Vein endothelial cell (primary cell): ENCODE measurements around a stretch of chr22.

GRCh38 chr22:31639663-31640171 is 22.3 kb downstream of the PISD start:
- CAGE, long polyA plus RNA, result no peak

- CAGE, long polyA plus RNA, result no peak
Observed at GRCh38 chr22:31738415-31739064, 11.4 kb downstream of the PRR14L start.

DNA sequence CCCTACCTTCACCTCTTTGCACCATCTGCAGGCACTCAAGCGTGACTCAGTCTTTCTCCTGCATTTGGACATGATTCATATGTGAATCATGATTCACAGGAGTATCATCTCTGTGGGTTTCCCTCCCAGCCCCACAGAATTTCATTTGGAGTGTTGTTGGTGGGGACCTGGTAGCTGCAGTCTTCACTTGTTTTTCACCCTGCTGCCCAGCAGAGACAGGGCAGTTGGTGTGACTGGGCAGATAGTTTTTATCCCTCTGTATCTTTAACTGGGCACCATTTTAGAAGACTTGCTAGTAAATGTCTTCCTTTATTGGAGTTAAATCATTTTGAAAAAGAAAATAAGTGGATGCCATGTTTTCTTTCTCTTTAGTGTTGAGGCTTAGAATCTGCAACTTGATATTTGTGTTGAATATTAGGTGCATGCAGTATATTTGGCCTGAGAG is 75.8 kb downstream of the DEPDC5 start:
- CAGE, long polyA plus RNA, result no peak

DNA sequence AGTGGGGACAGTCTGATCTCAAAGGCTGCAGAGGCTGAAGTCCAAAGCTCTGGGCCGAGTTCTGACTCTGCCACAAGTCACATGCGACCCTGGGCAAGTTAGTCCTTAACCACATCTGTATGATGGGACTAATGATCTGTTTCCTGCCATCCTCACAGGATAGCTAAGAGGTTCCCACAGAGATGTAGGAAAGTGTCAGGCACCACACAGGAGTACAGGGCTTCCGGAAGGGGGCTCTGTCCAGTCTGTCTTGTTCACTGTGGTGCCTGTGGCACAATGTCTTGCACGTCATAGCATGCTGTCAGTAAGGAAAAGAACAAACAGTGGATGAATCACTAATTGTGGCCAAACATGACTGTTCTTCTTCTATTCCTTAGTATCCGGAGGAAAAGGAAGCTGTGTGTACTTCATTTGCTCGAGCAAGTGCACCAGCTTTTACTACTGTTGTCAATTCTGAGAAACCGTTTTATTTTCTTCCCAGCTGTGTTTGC is 73.5 kb upstream of the YWHAH start:
- CAGE, long polyA plus RNA, result no peak

DNA sequence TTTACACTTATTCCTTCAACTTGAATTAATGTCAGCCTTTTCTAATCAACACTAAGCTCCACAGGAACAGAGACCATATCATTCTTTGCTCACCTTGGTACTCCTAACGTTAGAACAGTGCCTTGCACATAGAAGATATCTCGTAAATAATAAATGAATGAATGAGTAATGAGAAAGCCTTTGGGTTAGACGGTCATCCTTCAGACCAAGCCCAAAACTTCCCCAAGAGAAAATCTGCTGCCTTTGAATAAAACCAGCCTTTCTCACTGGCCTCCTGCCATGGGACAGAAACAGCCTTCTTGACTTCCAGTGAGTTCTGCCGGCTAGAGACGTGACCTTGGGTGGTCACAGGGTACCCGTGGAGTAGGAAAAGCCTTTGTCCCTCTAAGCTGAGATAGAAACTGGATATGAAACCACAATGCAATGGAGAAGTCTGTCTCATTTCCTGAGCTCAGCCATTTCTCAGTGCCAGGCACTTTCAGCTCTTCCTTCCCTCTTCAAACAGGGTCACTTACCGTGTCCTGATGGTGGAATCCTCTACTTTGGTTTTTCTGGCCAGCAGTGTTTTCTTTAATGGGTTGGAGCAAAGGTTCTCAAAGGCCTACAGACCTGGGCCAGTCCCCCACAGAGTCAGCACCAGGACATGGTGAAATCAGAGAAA is 21.2 kb upstream of the YWHAH start:
- CAGE, long polyA plus RNA, result no peak

DNA sequence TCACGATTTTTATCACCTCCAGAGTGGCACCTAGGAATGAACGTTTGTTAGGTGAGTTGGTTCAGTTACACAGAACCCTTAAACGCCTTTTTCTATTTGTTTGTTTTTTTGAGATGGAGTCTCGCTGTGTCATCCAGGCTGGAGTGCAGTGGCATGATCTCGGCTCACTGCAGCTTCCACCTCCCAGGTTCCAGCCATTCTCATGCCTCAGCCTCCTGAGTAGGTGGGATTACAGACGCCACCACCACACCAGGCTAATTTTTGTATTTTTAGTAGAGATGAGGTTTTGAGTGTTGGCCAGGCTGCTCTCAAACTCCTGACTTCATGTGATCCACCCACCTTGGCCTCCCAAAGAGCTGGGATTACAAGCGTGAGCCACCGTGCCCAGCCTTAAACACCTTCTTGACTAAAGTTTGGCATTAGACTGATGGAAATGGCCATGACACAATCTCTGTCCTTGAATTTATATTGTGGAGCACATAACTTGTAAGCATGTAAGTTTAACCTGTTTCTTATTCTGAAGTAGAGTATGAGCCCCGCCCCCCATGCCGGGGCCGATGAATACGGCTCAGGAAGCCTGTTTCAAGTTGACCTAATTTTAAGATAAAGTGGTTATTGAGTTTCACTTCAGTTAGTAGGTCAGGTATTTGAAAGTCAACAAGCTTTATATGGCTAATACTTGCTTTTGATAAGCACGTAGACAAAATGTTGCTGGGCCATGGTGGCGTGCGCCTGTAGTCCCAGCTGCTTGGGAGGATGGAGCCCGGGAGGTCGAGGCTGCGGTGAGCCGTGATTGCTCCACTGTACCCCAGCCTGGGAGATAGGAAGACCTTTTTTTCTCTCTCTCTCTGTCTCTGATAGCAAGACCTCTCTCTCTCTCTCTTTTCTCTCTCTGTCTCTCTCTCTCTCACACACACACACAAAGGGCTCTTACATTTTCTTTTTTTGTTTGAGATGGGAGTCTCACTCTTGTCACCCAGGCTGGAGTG is 14.1 kb downstream of the YWHAH start:
- CAGE, long polyA plus RNA, result no peak

GRCh38 chr22:31969701-31970459 is 25.5 kb downstream of the YWHAH start:
- CAGE, long polyA plus RNA, result no peak

DNA sequence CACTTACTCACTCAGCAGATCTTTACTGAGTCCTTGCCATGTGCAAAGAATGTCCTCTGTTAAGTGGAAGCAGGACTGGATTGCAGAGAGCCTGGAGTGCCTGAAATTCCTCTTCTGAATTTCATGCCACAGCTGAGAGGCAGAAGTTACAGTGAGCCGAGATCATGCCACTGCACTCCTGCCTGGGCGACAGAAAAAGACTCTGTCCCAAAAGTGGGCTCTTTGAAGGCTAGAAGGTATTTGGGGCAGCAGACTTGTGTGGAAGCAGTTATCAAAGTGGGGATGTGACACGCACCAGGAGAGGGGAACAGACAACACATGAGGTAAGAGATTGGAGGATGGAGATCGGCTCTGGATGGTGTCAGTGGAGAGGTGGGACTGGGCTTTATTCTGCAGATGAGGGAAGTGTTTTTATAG is 16.0 kb downstream of the SLC5A1 start:
- CAGE, long polyA plus RNA, result no peak

GRCh38 chr22:32204137-32204424 is 792 bp downstream of the RFPL2 start:
- CAGE, long polyA plus RNA, result no peak

DNA sequence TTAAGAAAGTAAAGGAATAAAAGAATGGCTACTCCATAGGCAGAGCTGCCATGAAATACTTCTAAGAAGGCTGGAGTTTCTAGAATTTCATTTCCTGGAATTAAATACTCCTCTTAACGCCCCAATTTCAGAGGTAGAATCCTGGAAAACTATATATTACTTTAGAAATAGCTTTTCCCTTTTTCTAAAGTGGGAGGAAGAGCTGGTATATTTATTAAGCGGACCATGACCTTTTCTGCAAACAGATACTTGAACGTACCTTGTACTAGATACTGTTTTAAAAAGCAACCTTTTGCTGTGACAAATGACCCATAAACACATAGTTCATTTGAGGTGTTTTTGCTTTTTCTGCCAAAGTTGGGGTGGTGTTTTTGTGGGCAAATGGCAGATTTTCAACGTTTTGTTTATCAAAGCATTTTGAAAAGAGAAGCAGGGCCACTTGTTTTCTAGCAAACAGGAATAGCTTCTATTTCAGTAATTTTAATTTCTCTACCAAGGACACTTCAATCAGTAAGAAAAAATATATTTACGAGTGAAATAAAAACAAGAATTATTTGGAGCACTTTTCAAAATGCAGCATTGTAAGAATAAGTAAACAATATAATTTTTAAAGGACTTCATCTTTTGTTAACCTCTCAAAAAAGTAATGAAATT is 2.2 kb downstream of the FBXO7 start:
- CAGE, long polyA plus RNA, result no peak

DNA sequence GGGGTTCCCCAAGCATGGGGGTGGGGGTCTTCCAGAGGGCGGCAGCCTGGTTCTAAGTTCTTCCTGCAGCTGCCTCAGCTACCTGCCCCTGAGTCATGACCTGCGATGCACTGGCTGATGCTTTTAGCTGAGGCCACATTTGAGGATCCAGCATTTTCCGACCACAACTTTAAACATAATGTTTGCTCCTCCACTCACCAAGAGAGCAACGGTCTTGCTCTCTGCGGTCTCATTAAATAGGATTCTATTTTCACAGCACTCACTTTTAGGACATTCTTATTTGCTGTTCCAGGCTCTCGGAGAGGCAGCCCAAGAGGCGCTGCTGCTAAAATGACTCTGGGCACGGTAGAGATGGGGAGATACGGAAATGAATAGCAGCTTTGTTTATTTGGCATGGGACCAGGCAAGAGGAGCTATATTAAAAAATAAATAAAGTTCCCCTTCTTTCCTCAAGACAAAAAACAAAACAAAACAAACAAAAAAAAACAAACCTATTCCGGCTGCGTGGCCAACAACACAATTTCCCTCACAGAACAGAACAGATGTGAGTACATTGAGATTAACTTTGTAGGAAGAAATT is 100.9 kb downstream of the FBXO7 start:
- CAGE, long polyA plus RNA, result no peak

DNA sequence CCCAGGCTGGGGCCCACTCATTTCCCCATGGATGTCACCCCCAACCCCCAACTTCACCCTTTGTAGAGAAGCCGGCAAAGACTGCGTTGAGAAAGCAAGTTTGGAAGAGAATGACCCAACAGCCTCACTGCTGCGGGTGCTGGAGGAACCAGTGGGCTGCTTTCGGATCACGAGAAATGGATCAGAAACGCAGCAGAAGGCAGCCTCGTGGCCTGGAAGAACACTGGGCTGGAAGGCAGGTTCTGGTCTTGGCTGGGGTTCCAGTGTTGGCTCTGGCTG is 37.2 kb upstream of the TIMP3 start:
- CAGE, long polyA plus RNA, result no peak

- CAGE, long polyA plus RNA, result no peak
Observed at GRCh38 chr22:32815448-32816216, 14.1 kb downstream of the TIMP3 start.

GRCh38 chr22:32822966-32823774 is 21.7 kb downstream of the TIMP3 start:
- CAGE, long polyA plus RNA, result no peak

GRCh38 chr22:32845510-32846091 is 44.1 kb downstream of the TIMP3 start:
- CAGE, long polyA plus RNA, result no peak

DNA sequence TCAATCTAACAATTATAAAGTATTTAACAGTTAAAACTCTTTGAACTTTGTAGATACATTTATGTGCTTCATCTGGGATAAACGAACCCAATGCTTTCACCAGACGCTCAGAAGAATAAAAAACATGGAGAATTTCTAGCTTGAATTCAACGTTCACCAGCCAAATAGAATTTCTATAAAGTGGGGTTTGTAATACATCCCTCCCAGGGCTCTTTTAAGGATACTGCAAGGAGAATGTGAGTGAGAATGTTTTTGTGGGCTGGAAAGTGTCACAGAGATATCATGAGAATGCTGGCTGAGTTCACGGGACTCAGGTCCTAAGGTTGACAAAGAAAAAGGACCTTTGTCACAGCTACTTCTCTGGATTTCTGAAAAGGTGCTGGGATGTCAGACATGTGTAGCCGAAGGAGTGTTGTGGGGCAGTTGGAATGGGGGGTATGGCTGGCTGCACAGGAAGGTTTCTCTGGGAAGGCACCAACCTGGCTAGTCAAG is 54.4 kb downstream of the TIMP3 start:
- CAGE, long polyA plus RNA, result no peak

GRCh38 chr22:33051817-33052766 is 6.1 kb downstream of the SYN3 start:
- CAGE, long polyA plus RNA, result no peak

- CAGE, long polyA plus RNA, result no peak
Observed at GRCh38 chr22:33492097-33492817, 428.0 kb downstream of the LARGE1 start.

GRCh38 chr22:33546138-33546684 is 374.1 kb downstream of the LARGE1 start:
- CAGE, long polyA plus RNA, result no peak

DNA sequence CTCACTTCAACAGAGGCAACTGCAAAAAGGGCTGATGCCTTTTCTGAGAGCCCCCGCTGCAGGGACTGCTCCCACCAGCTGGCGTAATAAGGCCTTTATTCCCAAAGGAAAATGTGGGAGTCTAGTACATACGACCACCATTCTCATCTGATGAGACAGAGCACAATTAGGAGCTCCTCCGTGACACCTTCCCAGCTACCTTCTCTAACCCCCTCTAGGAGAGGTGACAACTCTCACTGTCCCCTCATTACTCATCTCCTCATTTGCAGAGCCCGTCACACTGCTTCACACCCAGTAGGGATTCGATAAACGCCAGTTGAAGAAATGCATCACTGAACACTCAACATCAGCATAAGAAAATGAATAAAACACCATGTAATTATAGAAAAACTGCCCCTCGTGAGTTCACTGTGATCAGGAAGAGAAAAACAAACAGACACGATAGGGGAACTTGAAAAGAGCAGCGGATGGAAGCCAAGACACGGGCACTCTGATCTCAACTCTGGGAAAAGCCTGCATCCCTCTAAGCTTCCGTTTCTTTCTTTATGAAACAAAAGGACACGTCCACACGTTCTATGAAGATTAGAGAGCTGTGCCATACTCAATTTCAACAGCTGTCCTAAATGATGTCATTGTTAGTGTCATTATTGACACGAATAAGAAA is 357.0 kb downstream of the LARGE1 start:
- CAGE, long polyA plus RNA, result no peak